Epithelial cell of esophagus (primary cell): Measurements from ENCODE around the gene VPS51.

DNA sequence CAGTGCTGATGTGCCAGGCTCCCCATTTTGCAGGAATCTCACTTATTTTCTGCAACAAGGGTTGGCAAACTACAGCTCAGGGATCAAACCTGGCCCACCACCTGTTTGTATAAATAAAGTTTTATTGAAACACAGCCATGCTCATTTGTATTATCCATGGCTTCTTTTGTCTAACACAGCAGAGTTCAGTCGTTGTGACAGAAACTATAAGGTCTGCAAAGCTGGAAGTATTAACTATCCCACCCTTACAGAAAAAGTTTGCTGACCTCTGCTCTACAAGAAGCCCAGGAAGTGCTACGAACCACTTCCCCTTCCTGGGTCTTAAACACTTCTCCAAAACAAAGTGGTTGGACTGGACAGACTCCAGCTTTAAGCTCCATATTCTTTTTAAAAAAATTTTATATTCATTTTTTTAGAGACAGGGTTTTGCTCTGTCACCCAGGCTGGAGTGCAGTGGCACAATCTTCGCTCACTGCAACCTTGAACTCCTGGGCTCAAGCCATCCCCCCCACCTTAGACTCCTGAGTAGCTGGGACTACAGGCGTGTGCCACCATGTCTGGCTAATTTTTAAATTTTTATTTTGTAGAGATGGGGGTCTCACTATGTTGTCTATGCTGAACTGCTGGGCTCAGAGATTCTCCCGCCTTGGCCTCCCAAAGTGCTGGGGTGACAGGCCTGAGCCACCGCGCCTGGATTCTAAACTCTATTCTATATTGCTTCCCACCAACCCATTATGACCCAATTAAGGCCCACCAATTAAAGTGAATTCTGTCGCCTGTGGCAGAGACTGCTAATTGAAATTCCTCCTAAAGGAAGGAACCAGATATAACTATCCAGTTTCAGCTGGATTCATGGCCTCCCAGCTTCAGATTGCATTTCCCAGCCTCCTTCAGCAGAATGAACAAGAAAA lies 16.7 kb downstream of the EHD1 start:
- RRBS, result no CpG with 5 or more reads among the region's 8 CpGs

GRCh38 chr11:64887827-64888535 lies 9.6 kb upstream of the EHD1 start:
- RRBS, result 3% methylated on average over 12 of the region's 35 CpGs

- RRBS, result 38% methylated on average over 3 of the region's 25 CpGs
Observed at GRCh38 chr11:64892966-64893738, 14.7 kb upstream of the EHD1 start.

DNA sequence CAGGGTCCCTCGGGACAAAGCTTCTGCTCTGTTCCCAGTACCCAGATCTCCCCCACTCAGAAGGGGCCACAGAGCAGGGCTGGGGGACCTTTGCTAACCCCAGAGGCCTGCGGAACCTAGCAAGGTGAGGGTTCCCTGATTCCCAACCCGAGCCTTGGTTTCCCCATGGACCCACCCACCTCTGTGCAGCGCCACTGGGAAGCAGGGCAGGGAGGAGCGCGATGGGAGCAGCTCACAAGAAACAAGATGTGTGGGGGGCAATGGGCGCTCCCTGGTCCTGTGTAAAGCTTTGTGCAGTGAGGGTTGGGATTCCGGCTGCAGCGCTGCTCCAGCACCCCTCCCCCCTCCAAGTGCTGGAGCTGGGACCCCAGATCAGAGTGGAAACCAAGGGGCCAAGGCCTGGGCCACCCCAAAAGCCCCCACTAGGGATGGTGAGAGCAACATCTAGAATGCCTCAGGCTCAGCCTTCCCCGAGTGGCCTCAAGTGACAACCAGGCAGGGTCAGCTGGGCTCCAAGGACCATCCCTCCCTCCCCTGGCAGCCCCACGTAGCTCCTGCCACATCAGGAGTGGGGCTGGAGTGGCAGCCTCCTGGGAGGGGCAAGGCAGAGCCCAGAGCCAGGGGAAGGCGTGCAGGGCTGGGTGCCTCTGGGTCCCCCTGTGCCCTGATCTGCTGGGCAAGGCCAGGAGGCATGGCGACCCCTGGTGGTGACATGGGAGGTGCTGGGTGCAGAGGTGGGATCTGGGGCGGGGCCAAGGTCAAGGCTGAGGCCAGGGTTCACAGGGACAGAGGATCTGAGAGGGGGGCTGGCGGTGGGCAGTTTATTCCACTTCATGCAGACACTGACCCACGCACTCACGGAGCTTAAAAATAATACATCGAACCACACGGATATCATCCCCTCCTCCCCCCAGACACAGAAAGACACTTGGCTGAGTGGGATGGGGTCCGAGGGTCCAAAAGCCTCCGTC lies 15.6 kb upstream of the EHD1 start:
- RRBS, result no CpG with 5 or more reads among the region's 21 CpGs

DNA sequence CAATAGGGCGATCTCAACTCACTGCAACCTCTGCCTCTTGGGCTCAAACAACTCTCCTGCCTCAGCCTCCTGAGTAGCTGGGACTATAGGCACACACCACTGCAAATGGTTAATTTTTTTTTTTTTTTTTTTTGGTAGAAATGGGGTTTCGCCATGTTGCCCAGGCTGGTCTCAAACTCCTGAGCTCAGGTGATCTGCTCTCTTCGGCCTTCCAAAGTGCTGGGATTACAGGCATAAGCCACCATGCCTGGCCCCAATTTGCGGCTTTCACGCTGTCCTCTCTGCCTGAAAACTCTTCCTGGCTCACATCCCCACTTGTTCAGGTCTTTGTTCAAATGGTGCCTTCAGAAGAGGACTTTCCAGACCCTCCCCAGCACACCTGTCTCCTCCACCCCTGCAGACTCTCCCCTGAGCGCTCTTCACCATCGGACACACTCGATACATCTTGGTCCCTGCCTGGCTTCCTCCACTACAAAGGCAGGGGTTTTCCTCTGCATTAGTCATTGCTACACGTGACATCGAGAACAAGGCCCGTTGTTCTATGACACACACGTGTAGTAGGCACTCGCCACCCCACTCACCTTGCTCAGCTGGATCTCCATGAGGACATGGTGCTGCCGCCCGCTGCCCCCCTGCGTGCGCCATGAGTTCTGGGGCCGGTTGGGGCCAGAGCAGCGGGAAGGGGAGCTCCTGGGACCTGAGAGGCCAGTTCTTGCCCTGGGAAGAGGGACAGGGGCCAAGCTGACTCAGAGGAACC lies 16.9 kb downstream of the ATG2A start:
- RRBS, result no CpG with 5 or more reads among the region's 19 CpGs

GRCh38 chr11:65044404-65044789 lies 3.4 kb downstream of the SAC3D1 start:
- RRBS, result no CpG with 5 or more reads among the region's 16 CpGs

DNA sequence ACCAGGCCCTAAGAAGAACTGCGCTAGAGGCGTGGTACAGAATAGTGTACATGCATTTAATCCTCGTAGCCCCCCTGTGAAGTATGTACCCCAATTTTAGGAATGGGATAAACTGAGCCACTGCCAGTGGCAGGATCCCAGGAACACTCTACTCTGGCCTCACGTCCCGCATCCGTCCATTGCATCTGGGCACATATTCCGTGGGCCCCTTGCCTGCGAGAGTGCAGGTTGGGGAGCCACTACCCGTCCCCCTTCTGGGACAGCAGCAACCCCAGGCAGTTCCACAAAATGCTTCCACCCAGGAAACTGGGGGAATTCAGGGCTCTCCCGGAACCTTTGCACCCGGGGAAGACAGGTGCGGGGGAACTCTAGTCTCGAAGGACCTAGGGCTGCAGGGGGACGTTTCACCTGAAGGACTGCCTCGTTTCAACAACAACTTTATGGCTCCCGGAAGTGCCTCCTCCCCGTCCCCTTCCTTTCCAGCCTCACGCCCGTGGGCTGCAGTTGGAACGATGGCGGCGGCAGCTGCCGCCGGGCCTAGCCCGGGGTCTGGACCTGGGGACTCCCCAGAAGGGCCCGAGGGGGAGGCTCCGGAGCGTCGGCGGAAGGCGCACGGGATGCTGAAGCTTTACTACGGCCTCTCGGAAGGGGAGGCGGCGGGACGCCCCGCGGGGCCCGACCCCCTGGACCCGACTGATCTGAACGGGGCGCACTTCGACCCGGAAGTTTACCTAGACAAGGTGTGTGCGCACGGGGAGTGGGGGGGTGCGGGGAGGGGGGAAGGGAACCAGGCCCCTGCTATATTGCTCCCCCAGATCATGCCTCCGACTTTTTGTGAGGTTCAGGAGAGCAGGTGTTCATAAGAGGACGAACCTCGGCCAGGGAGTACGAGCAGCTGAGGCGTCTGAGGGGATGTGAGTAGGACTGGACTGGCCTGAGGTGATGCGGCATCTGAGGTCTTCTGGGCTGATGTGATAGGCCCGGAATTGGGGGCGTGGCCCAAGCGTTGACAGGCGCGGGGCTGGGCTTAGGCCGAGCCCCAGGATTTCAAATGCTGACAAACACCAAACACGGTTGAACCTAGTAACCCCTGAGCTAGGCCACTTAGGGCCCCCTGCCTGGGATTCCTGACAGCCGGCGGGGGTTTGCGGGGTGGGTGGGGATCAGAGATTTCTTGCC lies at the start of gene VPS51:
TSS of gene VPS51 (plus strand) at position 476 of the 1,179 bp plus-strand sequence.
- RRBS, result 4% methylated on average over 7 of the region's 64 CpGs

DNA sequence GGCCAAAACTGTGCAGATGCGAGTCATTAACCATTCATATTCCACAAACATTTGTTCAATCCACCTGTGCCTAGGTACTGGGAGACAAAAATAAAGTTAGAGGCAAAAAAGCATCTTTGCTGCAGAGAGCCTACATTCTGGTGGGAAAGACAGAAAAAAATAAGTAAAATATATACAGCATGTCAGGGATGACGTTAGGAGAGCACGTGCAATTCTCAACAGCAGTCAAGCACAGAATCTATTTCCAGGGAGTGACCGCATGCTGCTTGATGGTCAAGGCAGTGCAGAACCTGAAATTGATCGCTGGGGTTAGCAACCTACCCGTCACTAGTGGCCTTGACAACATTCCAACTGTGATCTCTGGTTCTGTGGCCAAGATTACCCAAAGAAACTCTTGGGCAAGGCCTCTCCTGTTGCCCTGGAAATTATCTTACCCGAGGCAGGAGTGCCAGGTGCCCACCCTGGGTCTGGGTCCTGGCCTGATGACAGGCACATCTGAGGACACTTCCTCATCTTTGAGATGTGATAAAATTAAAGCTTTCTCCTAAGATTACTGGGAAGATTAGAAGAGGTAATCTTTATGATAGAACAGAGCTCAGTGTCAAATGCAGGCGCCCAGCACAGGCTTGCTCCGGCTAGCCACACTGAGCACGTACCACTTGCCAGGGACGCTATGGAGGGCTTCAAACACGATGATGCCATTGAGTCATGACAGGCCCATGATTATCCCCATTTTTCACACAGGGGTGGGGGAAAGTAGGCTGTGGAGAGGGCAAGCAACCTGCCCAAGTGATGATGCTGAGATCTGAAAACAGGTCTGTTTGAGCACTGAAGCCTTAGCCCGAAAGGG lies 2.2 kb downstream of the TM7SF2 start:
- RRBS, result no CpG with 5 or more reads among the region's 13 CpGs

DNA sequence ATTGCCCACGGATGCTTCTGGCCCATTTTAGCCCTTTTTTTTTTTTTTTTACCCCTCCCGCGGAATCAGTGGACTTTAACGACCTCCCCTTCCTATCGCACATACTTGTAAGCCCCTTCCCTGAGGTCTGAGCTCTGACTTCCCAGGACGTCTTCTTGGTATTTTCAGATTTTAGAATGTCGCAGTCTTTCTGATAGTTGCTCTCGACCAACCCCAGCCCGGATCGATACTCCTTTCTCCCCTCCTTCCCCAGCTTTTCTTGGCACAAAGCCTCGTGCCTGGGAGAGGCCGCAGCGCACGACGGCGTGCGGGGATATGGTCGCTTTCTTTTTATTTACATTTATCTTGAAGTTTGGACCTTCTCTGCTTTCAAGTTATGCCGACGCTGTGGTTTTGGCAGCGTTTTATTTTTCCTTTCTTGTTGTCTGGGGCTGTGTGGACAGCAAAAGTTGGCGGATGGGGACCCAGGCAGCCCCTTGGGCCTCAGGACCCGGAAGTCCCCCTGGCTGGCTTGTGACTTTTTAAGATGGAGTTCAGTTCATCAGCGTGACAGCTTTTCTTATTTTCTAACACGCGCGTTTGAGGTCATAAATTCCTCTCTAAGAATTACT lies 4.2 kb upstream of the SPDYC start:
- RRBS, result no CpG with 5 or more reads among the region's 27 CpGs

GRCh38 chr11:65290492-65291405 lies 23.9 kb upstream of the CDC42EP2 start:
- RRBS, result no CpG with 5 or more reads among the region's 9 CpGs

DNA sequence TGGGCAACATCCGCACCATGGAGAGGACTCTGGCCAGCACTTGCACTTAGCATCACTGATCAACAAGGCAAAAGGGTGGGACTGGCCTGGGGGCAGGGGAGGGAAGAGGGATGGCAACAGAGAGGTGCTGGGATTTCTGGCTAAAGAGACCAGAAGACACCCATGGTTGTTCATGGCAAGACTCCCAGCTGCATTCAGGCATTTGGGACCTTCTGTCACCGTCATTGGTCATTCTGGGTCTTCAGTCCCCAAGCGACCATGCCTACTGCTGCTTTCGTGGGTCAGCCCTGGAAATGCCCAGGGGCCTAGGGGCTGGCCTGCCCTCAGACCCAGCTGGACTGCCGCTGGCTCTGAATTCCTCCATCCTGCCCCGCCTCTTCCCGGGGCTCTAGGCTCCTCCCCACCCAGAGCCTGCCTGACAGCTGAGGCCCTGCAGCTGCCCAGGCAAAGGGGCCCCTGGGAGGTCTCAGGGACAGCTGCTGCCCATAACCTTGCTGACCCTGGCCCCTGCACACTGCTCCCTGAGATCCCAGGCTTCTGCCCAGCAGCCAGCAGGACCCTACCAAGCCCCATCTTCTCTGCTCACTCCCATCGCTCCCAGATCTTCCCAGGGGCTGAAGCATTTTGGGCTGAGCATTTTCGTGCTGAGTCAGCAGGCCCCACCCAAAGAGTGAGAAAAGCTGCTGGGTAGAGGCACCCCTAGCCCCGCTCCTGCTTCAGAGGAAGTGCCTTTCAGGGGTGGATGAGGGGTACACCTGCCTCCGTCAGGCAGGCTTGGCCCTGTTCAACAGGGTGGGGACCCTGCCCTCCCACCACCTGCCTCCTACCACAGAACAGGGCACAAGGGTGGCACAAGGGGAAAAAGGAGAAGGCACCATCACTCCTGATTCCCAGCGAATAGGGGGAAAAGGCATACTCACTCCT lies 12.8 kb upstream of the CDC42EP2 start:
- RRBS, result no CpG with 5 or more reads among the region's 12 CpGs

DNA sequence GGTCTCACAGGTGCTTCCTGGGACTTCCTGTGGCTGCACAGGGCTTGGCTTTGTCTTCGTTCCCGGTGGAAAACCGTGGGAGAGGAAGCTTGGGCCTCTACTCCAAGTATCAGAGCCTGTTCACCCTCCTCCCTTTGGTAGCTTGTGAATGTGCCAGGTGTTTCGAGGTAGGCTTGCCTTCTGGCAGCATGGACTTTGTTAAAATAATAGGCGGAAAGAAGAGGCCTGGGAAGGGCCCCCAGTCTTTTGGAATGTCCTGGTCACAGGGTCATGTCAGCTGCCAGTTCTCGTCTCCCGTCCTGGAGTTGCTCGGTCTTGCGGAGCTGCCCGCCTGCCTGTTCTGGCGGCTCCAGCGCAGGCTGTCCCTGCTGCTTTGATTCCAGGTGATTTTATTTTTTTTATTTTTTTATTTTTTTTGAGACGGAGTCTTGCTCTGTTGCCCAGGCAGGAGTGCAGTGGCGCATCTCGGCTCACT lies 26.2 kb downstream of the FRMD8 start:
- RRBS, result no CpG with 5 or more reads among the region's 15 CpGs

GRCh38 chr11:65440128-65440461 lies 53.7 kb downstream of the FRMD8 start:
- RRBS, result no CpG with 5 or more reads among the region's 5 CpGs

DNA sequence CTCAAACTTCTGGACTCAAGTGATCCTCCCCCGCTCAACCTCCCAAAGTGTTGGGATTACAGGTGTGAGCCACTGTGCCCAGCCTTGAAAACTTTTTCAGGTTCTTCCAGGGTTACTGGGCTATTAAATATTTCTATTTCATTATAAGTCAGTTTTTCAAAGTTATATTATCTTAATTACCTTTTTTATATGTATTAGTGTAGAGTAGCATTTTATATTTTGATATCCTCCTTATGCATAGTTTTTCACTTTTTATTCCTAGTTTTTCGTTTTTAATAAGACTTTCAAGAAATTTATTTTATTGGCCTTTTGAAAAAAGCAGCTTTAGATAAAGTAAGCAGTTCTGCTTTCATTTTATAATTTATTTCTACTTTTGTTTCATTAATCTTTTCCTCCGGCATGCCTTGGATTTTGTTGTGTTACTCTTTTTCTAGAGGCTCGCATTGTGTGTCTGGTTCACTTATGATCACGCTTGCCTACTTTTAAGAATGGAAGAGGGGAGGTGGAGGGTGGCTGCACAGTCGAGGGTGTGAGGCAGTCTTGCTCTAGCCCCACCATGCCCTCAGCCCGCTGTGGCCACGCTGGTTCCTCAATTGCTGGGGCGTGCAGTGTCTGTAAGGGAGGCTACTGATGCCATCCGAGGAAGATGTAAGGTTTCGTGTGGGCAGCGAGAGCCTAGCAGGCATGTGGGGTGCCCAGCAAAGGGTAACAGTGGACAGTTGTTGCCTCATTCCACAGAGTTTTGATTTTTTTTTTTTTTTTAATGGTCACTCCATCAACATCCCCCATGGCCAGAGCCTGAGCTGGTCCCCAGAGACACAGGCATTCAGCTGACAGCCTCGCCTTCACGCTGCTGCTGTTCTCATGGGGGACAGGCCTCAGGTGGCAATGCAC lies 55.2 kb downstream of the FRMD8 start:
- RRBS, result no CpG with 5 or more reads among the region's 14 CpGs

DNA sequence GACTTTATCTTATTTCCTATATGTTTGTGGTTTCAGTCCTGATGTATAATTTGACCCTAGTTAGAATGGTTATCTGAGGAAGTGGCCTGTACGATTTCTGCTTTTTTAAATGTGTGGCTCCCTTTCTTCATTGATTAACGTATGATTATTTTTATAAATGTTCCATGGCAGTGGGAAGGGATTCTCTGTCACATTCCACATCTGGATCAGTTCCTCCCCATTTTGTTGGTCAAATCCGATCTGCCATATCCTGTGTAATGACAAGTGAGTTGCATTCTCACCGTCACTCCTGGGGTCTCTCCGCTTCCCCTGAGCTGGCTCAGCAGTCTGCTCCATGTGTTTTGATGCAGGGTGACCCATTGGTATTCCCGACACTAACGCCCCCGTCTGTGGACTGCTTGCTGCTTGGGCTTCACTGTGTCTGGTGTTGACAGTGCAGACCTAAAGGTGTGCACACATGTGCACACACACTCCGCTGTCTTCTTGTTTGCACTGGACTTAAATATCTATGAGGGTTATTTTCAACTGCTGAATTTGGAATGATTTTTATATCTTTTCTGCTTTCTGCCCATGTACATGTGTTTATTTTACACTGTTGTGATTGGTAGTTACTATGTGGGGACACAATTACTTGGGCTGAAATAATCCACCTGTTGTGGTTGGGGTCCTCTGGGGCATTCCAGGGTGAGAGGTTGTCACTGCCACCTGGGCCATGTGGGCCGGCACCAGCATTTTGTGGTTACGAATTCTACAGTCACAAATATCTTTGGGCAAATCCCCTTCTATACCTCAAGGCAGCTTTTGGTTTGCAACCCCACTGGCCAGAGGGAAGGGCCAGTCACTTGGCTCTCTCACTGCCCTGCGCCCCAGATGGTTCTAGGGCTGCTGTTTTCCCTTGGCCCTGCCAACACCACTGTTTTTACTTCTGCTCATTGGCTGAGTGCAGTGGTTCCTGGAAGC lies 56.7 kb downstream of the FRMD8 start:
- RRBS, result no CpG with 5 or more reads among the region's 12 CpGs

GRCh38 chr11:65488993-65489700 lies 35.7 kb upstream of the SCYL1 start:
- RRBS, result no CpG with 5 or more reads among the region's 11 CpGs

DNA sequence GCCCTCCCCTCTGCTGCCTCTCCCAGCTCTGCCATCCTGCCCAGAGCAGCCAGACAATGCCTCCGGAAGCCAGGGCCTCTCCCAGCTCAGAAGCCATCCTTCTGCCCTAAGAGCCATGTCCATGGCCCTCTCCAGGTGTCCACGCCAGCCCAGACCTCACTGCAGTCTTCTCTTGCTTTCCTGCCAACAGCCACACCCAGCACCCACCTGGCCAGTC lies 34.5 kb upstream of the SCYL1 start:
- RRBS, result no CpG with 5 or more reads among the region's 2 CpGs

- RRBS, result no CpG with 5 or more reads among the region's 11 CpGs
Observed at GRCh38 chr11:65541351-65542052, 16.6 kb downstream of the SCYL1 start.

DNA sequence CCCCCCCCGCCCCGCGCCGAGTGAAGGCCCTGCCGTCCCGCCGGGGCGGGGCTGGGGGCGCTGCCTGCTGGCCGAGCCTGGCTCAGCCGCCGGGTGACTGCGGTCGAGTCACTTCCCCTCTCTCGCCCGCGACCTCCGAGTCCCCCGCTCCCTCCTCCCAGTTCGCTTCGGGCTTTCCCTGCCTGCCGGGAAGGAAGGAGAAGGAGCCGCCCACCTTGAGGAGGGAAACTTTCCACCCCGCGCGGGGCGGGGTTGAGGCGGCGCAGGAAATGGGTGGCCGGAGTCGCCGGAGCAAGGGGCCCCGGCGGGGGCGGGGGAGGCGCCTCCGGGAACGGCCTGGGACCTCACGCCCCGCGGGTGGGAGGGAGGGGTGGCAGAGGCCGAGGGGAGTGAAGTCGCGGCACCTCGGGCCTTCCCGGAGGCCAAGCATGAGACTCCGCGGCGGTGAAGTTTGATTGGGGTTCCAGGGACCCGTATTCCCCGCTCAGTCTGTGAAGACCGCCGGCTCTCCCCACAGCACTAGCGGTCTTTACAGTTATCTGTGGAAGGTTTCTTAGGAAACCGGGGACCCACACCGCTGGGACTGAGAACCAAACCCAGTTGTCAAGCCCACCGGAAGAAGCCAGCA lies 1.4 kb upstream of the EHBP1L1 start:
- RRBS, result 3% methylated on average over 32 of the region's 57 CpGs

- RRBS, result 93% methylated on average over 2 of the region's 28 CpGs
Observed at GRCh38 chr11:65579333-65580504, 3.9 kb downstream of the EHBP1L1 start.